Measurements from ENCODE around the genes PTPRT, L3MBTL1, RIMS4 and WFDC5.

- PRO-cap: unidirectional peak, minus-strand start at chr20:43189906
Measured at GRCh38 chr20:43189789-43190323, at the start of gene PTPRT. Gene PTPRT, minus strand, starts transcription at chr20:43189906.

GRCh38 chr20:43507543-43508089, at the start of gene L3MBTL1:
Gene L3MBTL1, plus strand, starts transcription at chr20:43507697.
- PRO-cap: bidirectional peak, plus-strand start at chr20:43507739, minus-strand start at chr20:43507618; bidirectional peak, plus-strand start at chr20:43507911, minus-strand start at chr20:43507834

DNA sequence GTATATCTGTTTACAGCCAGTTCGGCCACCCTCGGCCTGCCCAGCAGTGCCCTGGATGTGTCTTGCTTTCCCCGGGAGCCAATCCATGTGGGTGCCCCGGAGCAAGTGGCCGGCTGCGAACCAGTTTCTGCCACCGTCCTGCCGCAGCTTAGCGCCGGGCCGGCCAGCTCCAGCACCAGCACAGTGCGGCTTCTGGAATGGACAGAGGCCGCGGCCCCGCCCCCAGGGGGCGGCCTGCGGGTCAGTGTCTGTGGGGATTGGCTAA, 6.3 kb downstream of the L3MBTL1 start:
- PRO-cap: unidirectional peak, minus-strand start at position 199 of the sequence

DNA sequence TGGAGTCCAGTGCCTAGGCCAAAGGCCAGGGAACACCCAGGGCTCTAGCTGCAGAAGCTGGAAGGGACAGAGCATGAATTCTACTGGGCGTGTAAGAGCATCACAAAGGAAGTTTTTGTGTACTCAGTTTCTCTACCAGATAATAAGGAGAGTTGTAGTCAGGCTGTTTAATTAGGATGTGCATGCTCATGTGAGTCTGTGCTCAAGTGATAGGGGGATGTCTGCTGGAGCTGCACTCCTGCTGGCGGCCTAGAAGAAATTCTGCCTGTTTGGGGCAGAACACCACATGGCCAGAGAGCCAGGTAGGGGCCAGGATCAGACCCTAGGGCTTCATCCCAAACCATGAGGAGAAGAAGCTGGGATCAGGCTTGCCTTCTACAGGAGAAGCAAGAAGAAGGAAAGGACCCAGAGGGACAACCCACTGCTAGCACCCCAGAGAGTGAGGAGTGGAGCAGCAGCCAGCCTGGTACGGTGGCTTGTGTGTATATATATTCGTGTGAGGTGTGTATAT, 8.3 kb downstream of the L3MBTL1 start:
- PRO-cap: no peak

- PRO-cap: unidirectional peak, minus-strand start at chr20:43904431
Measured at GRCh38 chr20:43904298-43904674, 10.4 kb upstream of the TOX2 start.

- PRO-cap: no peak
Measured at GRCh38 chr20:43921386-43921907, 6.8 kb downstream of the TOX2 start.

- PRO-cap: no peak
Measured at GRCh38 chr20:44069737-44070090, 117.3 kb downstream of the JPH2 start.

GRCh38 chr20:44218327-44218773, 7.8 kb upstream of the OSER1 start:
- PRO-cap: no peak

DNA sequence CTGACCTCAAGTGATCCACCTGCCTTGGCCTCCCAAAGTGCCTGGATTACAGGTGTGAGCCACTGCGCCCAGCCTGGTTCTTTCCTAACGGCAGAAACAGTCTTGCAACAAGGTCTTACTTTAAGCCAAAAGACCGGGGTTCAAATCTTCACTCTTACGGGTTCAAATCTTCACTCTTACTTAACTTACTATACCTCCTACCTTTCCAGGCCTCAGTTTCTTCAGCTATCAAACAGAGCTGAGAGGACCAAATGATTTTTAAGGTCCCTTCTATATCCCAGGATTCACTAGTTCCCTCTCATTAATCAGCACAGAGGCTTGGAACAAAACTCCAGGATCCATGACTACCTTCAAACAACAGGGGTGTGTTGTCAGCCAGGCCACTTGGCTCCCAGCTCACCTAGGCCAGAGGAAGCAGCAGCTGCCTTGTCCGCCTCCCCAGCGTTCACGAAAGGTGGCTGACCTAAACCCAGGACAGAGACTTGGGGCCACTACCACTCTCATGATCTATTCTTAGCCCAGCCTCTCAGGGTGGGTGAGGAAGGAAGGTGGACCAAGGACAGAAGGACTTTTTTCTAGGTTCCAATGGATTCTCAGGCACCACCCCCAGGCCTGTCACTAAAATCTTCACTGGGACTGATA, 1.5 kb downstream of the FITM2 start:
- PRO-cap: no peak

DNA sequence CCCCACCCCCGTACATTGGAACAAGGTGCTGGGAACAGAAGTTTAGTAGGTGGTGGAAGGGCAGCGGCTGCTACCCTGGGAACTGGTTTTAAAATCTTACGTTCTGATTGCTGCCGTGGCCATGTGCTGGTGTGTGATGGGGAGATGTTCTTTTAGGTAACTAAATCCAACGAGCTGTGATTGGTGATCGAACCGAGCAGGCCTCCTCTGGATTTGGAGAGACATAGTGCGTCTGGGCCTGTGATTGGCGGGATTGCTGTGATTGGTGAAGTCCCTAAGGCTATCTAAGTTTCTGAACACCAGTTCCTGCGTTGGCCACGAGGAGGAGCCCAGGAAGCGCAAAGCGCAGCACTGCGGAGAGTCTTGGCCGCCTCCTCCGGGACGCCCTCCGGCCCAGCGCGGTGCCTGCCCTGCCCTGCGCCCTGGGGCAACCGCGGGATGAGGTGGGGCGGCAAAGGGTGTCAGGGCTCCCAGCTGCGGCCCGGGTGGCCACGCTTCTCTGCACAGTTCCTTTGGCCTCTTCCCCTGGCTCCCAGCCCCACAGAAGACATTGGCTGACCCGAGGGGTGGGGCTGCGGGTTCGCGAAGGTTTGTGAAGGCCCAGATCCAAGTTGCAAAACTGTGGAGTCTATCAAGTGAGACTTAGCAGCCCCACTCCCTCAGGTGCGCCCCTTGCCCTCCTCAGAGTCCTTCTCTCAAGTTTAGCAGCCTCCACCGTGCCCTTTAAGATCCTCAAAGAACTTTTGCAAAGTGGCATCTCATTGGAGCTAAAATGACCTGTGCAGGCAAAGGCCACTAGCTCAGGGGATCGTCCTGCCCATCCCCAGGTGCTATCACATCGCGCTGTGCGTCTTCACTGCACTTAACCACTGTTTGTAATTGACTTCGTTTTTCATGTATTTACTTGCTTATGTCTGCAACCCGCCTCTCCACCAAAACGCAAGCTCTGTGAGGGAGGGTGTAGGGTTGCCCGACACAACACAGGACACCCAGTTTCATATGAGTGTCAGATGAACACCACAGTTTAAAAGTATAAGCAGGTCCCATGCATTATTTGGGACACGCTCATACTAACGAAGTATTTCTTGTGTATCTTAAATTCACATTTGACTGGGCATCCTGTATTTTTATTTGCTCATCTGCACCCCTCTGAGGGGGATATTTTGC, 33.3 kb downstream of the HNF4A start:
- PRO-cap: no peak

GRCh38 chr20:44410830-44411797, 55.6 kb downstream of the HNF4A start:
- PRO-cap: no peak

- PRO-cap: no peak
Measured at GRCh38 chr20:44456954-44457548, 18.6 kb upstream of the TTPAL start.

DNA sequence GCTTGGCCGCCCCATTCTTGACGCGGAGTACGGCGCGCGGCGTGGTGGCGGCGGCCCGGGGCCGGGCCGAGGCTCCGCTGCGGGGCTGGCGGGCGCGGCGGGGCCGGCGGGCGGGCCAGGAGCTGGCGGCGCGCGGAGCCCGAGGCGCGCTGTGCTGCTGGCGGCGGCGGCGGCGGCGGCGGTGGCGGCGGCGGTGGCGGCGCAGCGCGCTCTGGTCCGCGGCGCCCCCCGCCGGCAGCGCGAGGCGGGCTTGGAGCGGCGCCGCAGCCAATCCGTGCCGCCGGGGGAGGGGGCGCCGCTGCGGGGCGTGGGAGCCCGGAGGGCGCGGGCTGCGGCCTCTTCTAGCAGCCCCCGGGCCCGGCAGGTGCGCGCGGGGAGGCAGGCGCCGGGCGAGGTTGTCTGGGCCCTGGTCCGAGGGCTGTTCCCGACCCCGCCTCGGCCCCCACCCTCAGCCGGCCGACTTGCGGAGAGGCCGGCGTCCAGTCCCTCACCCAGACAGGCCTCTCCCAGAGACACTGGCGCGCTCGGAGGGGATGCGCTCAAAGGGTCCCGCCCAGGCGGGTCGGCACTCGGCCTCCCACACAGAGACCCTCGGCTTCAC, at the start of gene RIMS4:
Gene RIMS4 (minus strand): TSS at position 213 of the 601 bp plus-strand sequence.
- PRO-cap: bidirectional peak, plus-strand start at position 363 of the sequence, minus-strand start at position 183 of the sequence

- PRO-cap: no peak
Measured at GRCh38 chr20:44907612-44908461, 2.0 kb upstream of the PABPC1L start.

DNA sequence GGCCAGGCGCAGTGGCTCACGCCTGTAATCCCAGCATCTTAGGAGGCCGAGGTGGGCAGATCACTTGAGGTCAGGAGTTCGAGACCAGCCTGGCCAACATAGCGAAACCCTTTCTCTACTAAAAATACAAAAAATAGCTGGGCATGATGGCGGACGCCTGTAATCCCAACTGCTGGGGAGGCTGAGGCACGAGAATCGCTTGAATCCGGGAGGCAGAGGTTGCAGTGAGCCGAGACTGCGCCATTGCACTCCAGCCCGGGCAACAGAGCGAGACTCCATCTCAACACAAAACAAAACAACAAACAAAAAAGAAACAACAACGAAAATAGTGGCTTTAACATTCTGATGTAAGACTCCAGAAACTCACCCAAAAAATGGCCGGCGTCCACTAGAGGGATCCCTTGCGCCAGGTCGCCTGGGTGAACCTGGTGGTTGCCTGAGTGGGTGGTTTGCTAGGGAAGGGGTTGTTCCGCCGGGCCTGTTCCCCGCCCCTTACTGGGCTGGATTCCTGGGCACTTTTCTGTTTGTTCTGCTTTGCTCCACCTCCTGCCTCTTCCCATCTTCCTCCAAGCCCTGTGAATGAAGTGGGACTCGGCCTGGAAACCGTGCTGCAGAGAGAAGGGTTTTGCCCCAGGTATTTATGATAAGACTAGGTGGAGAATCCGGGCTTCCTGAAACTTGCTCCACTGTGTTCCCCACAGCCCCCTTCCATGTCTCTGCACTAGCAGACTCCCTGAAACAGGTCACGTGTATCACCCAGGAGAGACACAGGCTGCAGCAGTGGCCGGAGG, 1.5 kb downstream of the PABPC1L start:
- PRO-cap: no peak

- PRO-cap: no peak
Measured at GRCh38 chr20:44942244-44943474, 17.5 kb downstream of the TOMM34 start.

DNA sequence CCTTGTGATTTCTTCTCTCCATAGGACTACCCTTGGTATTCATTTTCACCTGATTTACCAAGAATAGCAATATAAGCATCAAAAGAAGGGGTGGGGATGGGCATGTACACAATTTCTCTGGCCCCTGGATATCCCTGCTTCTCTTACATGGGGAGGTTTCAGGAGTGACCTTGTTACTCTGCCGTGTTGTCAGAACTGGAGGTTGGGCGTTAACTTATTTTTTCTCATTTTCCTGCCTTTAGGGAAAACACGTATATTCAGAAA, 46.1 kb downstream of the KCNS1 start:
- PRO-cap: no peak

GRCh38 chr20:45056349-45057292, 44.3 kb downstream of the KCNS1 start:
- PRO-cap: no peak

DNA sequence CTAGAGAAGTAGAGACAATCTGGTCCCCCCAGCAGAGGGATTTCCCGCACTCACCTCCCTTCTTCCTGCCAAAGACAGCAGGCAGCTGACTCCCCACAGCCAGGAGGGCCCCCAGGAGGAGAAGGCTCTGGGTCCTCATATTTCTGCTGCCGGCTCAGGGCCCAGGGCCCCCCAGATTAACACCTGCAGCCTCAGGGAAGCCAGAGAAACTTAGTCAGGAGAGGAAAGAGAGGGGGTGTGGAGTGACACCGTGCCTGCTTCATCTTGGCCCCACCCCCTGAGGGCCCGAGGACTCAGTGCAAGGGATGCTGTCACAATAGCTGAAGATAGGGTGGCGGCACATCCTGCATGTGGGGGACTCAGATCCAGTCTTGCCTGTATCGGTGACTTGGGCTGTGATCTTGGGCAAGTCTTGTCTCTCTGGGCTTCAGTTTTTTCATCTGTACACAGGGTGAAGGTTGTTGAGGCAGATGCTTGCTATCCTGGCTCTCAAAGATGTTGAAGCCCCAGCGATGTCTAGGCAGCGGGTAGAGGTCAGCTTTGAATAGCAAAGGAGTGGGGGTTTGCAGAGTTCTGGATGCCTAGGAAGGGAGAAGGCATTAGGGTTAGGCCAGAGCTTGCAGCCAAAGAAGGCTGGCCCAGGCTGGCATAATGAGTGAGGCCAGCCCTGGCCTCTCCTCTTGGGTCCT, at the start of gene WFDC5:
Gene WFDC5 (minus strand): TSS at position 230 of the 689 bp plus-strand sequence.
- PRO-cap: no peak

DNA sequence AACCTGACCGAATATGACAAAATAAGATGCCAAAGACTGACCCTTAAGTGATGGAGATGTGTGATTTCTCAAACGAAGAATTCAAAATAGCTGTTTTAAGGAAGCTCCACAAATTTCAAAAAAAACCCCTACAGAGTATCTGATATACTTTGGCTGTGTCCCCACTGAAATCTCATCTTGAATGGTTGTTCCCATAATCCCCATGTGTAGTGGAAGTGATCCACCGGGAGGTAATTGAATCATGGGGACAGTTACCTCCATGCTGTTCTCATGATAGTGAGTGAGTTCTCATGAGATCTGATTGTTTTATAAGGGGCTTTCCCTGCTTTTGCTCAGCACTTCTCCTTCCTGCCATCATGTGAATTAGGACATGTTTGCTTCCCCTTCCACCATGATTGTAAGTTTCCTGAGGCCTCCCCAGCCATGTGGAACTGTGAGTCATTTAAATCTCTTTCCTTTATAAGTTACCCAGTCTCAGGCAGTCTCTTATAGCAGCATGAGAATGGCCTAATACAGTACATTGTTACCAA, 20.1 kb upstream of the PI3 start:
- PRO-cap: no peak

All from progenitor cell of endocrine pancreas (in vitro differentiated cells).